ENCODE results near the genes ATP4A, UPK1A, APLP1 and SYNE4.

DNA sequence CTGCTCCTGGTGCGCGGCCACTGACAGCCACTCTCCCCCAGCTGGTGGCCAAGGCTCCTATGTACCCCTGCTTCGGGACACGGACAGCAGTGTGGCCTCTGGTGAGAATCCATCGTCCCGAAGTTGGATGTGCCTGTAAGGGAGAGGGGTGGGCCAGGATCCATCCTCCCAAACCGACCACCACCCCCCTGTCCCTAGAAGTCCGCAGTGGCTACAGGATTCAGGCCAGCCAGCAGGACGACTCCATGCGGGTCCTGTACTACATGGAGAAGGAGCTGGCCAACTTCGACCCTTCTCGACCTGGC, 2.2 kb upstream of the USF2 start:
- PRO-cap = no peak

GRCh38 chr19:35270962-35271373, 2.2 kb downstream of the USF2 start:
- PRO-cap = no peak

GRCh38 chr19:35272036-35272767, 3.4 kb downstream of the USF2 start:
- PRO-cap = no peak

GRCh38 chr19:35310393-35311172, 18.4 kb upstream of the CD22 start:
- PRO-cap = no peak

DNA sequence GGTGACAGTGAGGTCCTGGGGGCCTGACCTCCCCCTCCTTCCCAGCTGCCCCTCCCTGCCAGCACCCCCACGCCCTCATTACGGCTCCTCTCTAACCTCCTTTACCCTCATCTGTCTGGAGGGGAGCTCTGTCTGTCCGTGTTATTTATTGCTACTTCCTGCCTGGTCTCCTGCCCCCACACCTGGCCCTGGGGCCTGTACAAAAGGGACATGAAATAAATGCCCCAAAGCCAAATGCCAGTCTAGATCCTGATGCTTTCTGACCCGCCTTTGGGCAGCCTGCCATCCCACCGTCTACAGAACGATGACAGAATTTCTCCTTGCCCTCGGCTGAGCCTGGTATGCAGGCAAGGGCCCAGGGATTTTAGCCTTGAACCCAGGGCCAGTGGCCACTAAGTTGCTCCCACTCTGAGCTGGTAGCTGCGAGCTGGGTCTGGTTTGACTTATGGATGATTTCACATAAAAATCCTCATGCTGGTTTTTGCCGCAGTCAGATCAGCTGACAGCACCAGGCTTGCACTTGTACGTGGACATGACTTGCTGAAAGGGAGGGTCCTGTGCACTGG, 15.3 kb upstream of the CD22 start:
- PRO-cap = no peak

DNA sequence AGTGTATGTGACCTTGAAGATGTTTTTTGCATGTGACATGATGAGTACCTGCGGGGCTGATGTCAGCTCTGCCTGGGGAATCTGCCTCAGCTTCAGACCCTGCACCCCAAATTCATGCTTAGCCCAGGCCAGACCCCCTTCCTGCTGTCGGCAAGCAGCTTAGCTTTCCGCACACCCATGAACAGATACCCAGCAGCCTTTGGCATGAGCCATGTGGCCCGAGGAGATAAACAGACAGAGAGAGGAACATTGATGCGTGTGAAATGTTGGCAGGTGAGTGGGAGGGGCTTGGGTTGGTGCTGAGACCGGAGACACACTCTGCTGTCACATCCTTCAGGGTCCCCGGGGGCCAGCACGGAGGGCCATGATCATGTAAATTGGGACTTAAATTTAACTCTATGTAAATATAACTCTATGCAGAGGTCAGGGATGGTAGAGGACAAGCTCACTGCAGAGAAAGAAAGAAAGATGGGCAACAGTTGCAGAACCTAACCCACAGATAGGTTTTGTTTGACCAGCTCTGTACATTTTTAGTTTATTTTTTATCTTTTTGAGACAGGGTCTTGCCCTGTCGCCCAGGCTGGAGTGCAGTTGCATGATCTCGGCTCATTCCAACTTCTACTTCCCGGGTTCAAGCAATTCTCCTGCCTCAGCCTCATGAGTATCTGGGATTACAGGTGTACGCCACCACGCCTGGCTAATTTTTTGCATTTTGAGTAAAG, 1.6 kb downstream of the CD22 start:
- PRO-cap = bidirectional peak, plus-strand start at position 419 of the sequence, minus-strand start at position 201 of the sequence

DNA sequence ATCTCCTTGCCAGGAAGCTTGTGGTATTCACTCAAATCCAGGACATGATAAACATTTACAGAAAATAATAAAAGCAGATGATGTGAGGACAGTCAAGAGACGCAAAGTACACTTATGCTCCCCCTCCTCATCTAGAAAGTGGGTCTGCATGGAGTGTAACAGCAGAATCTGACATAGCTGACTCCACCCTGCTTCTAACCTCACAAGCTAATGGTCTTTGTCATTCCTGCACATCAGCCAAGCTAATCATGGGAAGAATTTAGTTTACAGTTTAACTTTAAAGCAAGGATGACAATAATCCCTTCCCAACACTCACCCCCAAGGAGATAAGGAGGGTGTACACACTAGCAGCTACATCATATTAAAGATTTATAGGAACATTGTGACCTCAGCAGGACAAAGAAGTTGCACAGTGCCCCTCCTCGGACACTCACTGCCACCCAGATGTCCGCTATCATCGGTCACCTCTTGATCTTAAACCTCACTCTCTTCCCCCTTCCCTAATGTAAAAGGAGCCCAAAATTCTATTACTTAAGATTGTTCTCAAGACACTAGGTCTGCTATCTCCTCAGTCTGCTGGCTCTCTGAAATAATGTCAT, 17.7 kb upstream of the FFAR2 start:
- PRO-cap = no peak

- PRO-cap = no peak
Measured at GRCh38 chr19:35495320-35495766, 5.1 kb upstream of the KRTDAP start.

- PRO-cap = no peak
Measured at GRCh38 chr19:35563329-35563937, at the start of gene ATP4A. Gene ATP4A (minus strand): TSS chr19:35563658.

GRCh38 chr19:35666108-35666701, at the start of gene UPK1A:
Gene UPK1A (plus strand): TSS chr19:35666517.
- PRO-cap = no peak

- PRO-cap = no peak
Measured at GRCh38 chr19:35715795-35716408, 1.9 kb upstream of the KMT2B start.

GRCh38 chr19:35756616-35756764, 339 bp downstream of the HSPB6 start:
- PRO-cap = no peak

DNA sequence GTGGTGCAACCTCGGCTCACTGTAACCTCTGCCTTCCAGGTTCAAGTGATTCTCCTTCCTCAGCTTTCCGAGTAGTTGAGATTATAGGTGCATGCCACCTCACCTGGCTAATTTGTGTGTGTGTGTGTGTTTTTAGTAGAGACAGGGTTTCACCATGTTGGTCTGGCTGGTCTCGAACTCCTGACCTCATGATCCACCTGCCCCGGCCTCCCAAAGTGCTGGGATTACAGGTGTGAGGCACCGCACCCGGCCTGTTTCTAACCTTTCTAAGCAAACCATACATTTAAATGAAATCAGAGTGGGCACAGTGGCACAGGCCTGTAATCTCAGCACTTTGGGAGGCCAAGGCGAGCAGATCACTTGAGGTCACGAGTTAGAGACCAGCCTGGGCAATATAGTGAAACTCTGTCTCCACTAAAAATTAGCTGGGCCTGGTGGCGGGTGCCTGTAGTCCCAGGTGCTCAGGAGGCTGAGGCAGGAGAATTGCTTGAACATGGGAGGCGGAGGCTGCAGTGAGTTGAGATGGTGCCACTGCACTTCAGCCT, 3.2 kb upstream of the ARHGAP33 start:
- PRO-cap = no peak

- PRO-cap = no peak
Measured at GRCh38 chr19:35811469-35812056, 1.1 kb downstream of the PRODH2 start.

DNA sequence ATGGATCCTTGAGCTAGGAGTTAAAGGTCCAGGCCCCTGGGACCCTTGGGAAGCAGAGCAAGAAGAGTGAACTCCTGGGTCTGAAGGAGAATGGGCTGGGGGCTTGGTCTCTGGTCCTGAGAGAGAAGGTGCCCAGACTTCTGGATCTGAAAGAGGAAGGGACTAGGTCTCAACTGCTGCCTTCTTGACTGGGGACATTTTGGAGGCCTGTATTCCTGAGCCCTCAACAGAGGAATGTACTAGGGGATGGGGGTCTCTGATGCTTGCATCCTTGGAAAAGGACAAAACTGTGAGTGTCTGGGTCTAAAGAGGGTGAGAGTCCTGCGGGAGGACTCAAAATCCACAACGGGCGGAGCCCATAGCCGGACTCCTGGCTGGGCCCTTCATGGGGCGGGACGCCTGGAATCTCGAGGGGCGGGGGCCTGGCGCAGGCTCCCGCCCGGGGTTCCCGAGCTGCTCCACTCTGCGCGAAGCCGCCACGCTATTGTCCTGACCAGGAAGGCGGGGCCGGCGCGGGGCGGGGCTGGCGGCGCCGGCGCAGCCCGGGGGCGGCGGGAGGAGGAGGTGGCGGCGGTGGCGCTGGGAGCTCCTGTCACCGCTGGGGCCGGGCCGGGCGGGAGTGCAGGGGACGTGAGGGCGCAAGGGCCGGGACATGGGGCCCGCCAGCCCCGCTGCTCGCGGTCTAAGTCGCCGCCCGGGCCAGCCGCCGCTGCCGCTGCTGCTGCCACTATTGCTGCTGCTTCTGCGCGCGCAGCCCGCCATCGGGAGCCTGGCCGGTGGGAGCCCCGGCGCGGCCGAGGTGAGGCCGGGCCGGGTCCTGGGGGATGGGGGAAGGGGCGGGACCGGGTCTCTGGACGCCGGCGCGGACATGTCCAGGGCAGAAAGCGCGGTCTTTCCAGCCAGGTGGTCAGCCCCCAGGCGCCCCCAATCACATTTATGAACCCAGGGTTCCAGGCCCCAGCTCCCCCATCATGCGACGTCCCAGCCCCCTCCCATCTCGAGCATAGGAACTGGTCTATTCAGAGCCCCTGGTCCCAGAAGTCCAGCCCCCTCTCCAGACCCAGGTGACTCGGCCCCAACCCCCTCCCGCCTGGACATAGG, at the start of gene APLP1:
Gene APLP1 (plus strand): TSS at position 590 of the 1,101 bp plus-strand sequence.
- PRO-cap = no peak

- PRO-cap = no peak
Measured at GRCh38 chr19:35898583-35898864, 3.8 kb upstream of the HCST start.

- PRO-cap = unidirectional peak, minus-strand start at chr19:35903777
Measured at GRCh38 chr19:35903216-35904091, 1.1 kb downstream of the HCST start.

DNA sequence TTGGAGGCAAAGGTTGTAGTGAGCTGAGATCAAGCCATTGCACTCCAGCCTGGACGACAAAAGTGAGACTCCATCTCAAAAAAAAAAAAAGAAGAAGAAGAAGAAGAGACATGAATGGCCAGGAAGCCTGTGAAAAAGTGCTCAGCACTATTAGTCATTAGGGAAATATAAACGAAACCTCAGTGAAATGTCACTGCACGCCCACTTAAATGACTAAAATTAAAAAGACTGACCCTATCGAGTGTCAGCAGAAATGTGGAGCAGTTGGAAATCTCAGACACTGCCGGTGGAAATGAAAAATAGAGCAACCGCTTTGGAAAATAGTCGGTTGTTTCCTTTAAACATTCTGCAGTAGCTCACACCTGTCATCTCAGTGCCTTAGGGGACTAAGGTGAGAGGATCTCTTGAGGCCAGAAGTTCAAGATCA, 5.5 kb upstream of the TYROBP start:
- PRO-cap = no peak

GRCh38 chr19:36008206-36009067, at the start of gene SYNE4:
Gene SYNE4 (minus strand): TSS chr19:36008813.
- PRO-cap = no peak

DNA sequence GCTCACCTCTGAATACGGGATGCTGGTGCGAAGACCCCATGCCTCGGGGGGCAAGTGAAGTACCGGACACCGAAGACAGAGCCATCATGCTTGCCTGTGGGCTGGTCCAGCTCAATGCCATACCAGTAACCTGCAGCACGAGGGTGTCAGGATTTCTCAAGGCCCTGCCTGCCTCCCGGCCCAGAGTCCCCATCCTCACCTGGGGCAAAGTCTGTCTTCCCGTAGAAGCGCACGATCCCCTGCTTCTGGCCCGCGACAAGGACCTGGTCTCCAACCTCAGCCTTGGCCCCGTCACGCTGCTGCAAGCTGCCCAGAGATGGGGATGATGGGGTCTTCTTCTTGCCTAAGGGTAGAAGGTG, 3.6 kb upstream of the ALKBH6 start:
- PRO-cap = no peak